WTC11 (cell line): ENCODE measurements around the gene PEAK1.

GRCh38 chr15:75542987-75543601, 36.0 kb downstream of the PTPN9 start:
- PRO-cap, result no peak

DNA sequence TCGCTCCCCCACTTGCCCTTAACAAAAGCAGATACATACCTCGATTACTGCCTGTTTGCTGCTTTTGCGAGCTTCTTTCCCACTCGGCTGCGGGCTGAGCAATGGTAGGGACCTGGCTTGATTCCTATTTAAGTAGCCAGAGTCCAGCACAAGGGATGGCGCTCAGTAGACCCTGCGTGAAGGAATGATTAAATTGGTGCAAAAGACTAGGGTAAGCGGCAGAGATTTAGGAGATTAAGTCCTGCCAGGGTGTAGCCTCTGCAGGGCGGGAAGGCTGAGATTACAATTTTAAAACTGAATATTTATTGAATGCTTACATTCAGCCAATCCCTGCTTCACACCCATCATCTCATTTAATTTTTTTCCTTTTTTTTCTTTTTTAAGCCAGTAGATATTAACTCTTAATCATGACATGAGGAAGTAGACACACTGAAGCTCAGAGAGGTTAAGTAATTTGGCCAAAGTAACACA, 710 bp upstream of the SNUPN start:
- PRO-cap, result unidirectional peak, minus-strand start at position 102 of the sequence

DNA sequence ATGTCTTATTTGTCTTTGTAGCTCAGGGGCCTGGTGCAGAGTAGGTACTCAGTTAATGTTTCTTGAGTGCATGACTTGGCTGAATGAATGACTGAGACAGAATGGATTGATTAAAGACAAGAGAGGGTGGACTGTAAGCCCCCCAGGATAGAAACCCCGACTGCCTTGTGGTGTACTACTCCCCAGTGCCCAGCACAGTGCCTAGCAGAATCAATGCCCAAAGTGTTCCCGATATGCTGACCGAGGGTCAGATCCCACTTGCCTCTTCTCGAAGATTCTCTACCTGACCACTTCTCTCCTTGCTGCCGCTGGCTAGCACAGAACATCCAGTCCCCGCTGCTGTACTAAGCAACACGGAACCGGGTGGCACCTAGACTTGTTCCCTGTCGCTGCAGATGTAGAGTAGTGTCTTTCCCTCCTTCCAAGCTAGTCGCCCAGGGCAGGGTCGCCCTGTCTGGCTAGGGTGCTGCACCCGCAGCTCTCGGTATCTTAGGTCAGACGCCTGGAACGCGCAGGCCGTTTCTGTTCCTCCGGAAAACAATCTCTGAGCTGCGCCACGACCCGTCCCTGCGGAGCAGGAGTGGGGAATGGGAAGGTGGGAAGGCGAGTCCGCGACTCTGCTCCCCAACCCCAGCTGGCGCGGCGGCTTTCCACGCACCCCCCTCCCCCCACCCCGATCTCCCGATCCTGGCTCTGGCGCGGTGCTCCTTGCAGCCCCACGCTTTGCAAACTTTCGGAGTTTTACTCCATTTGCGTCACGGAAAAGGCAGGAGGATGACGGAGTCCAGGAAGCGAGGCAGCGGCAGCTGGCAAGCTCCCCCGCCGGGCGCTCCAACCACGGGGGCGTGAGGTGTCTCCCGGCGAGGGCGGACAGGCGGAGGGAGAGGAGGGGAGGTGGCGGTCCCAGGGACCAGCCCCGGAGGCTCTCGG, 756 bp upstream of the SNX33 start:
- PRO-cap, result no peak

DNA sequence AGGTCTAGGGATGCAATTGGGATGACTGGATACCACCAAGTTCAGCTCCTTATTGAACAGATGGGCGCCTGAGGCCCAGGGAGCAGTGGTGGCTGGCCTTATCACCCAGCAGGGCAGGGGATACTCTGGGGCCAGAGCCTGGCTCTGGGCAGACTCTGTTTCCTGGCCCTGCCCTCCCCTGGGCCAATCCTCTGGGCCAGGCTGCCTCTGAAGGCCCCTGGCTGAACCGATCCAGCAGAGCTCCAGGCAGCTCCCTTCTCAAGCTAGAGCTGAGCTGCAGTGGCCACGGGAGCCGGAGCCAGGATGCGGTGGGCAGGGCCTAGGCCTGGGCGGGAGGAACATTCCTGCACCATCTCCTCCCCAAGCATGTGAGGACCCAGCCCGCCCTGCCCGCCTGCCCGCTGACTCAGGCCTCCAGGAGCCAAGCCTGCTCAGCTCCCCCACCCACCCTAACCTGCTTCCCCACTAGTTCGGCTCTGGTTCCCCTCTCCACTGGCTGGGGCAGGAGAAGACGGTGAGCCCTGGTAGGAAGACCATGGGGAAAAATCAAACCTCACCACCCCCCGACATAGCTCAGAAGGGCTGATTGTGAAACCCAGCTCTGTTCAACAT, 13.3 kb downstream of the SNX33 start:
- PRO-cap, result unidirectional peak, minus-strand start at position 281 of the sequence

DNA sequence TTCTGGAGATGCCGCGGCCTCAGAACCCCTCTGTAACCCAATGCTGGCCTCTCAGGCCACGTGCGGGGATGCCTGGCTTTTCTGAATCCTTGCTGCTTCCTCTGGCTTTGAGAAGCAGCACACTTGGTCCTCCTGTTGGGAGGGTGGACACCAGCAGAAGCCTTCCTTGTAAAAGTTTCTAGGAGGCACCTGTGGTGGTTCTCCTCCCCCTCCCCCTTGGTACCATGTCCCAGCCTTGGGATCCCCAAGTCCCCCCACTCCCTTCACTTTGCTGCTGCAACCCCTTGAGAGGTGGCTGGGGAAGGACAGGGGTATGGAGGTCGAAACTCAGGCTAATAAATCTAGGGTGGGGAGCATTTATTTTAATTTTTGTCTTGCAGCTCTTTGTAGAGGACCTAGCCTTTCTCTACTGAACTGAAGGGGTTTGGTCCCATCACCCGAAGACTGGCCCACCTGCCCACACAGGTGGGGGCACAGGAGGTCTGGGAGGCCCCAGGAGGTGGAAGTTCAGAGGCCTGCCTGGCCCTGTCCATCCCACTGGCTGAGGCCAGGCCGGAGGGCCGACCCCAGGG, 26.4 kb downstream of the SNX33 start:
- PRO-cap, result no peak

GRCh38 chr15:76177709-76178233, 118.0 kb downstream of the TMEM266 start:
- PRO-cap, result no peak

DNA sequence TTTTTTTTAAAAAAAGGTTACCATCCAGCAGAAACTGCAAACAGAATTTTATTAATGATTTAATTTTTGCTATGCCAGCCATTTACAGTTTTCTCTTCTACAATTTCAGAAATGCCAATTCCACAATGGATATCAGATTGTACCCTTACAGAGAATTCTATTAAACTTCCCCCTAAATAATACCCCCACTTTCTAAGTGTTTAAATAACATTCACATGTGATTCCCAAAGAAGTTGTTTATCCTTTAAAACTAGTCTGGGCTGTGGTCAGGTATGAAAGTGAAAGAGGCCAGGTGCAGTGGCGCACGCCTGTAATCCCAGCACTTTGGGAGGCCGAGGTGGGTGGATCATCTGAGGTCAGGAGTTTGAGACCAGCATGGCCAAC, 2.7 kb downstream of the SCAPER start:
- PRO-cap, result no peak

- PRO-cap, result no peak
Measured at GRCh38 chr15:77042480-77042725, 28.5 kb downstream of the TSPAN3 start.

- PRO-cap, result no peak
Measured at GRCh38 chr15:77158103-77159075, 87.5 kb upstream of the TSPAN3 start.

- PRO-cap, result no peak
Measured at GRCh38 chr15:77181056-77181941, 110.4 kb upstream of the TSPAN3 start.

GRCh38 chr15:77267284-77268077, 152.4 kb downstream of the PEAK1 start:
- PRO-cap, result no peak

GRCh38 chr15:77388368-77389471, 31.2 kb downstream of the PEAK1 start:
- PRO-cap, result no peak

DNA sequence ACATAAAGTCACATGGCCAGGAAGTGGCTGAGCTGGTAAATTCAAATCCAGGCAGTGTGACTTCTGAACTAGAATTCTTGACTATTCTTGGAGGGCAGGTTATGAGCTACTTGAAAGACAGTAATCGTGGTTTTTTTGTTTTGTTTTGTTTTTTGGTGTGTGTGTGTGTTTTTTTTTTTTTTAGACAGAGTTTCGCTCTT, 10.1 kb downstream of the PEAK1 start:
- PRO-cap, result no peak

DNA sequence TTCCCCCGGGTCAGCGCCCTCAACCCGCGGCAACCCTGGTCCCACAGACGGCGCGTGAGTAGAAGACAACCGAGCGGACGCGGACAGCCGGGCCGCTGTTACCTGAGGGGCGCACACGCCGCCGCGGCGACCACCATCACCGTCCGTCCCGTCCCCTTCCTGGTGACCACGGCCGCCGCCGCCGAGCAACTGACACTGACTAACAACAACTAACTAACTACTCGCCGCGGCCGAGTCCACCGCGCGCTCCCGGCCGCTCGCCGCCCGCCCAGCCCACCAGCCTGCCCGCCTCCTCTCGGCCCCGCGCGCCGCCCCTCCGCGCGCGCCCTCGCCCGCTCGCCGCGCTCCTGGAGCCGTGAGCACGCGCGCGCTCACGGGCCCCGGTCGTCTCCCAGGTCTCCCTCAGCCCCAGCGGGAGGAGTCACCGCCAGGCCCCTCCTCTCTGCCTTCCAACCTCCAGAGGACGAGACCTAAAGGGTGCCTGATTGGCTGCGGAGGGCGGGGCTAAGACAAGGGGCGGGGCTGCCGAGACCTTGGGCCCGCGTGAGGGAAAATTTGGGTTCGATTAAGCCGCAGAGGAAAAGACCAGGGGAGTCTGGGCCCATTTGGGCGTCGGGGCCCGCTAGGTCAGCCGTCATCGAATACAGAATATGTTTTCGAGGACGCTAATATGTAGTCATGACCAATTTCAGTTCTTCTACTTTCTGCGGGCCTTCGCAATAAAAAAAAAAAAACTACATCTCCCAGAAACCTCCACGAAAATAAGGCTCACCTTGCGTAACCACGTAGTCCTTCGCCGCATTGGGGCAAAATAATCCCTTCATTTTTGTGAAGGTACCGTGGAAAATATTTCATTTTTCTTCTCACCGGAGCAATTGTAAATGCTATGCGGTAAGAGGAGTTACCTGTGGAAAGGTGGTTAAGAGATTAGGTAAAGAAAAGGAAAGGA, at the start of gene PEAK1:
TSS of gene PEAK1 (minus strand) at position 201 of the 949 bp plus-strand sequence.
- PRO-cap, result bidirectional peak, plus-strand start at position 564 of the sequence, minus-strand start at position 191 of the sequence

DNA sequence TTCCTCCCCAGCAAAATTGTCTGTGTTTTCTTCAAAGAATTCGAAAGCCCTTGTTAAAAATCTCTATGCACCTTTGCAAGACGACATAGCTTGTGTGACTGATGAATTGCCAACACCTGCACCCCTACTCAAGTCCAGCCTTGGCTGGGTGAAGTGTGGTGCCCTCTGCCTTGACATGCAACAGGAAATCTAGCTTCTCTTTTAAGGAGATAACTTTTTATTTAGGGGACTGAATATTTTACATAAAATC, 642 bp downstream of the HMG20A start:
- PRO-cap, result no peak

GRCh38 chr15:77548410-77548698, 84.4 kb downstream of the LINGO1 start:
- PRO-cap, result no peak

- PRO-cap, result no peak
Measured at GRCh38 chr15:77755660-77756114, 123.0 kb upstream of the LINGO1 start.

DNA sequence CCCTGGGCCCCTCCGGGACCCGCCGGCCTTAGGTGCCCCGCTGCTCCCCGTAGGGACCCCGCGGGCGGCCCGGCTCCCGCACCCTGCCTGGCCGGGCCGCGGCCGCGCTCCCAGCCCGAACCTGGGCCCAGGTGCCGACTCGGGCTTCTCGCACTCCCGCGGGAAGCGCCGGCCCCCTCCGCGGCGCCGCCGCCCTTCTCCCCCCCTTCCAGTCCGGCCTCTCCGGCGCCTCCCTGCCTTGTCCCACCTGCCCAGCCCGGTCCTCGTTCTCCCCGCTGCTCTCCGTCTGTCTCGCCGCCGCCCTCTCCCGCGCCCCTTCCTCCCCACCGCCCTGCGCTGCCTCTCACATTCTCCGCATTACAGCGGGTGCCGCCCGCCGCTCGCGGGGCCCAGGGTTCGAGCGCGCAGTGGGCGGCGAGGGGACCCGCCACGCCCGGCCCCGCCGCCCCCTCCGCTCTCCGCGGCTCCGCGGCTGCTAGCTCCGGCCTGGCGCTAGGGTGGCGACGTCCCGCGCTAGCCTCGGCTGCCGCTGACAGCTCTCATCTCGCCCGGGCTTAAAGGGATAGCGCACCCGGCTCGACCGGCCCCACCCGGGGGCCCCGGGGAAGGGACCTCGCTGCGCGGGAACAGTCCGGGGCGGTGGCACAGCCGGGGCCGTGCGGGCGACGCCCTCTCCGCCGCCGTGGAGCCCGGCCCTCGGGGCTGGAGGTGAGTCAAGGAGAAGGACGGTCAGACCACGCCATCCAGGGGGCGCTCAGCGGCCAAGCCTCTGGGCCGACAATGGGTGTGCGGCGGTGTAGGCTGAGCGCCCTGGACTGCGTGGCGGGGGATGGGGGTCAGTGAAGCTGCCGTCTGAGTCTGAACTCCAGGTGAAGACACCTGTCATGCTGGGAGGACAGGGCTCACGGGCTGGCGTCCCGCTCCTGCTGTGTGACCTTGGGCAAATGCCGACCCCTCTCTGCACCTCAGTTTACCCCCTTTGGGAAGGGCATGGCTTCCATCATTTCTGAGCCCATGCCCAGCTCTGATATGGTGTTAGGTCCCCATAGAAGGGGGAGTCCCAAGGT, 187.3 kb upstream of the LINGO1 start:
- PRO-cap, result no peak

DNA sequence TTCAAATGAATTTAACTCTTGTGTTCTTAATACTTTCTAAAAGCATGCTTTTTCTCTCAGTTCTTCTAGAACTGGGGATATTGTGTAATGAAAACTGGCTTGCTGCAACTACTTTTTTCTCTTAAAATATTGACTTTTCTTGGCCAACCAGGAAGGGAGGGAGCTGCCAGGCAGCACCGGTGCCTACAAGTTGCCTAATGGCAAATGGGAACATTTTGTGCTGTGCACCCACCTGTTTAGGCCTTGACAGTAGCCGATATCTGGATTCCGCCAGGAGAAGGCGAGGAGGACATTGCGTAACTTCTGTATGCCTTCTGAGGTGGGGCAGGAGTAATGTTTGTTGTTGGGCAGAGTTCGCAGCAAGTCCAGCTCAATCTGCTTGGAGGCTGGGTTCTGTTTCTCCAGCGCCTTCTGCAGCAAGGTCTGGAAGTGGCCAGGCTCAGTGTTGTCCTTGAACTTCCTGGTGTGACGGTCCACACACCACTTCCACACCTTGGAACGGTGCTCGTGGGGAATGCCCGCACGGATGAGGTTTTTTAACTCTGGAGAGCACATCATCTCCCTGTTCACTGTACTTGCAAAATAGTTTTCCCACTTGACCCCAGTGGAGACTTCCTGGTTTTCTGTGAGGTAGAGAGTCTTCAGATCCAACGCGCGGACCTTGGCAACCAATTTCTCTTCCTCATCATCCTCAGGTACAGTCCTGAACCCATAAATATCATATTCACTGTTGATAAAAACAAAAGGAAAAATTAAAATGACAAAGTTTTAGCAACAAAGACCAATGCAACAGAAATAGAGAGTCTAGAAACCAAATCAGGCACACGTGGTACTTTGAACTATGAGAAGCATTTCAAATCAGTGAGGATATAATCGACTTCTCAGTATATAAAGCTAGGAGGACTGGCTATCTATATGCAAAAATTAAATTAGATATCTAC, 64.7 kb downstream of the TBC1D2B start:
- PRO-cap, result no peak

DNA sequence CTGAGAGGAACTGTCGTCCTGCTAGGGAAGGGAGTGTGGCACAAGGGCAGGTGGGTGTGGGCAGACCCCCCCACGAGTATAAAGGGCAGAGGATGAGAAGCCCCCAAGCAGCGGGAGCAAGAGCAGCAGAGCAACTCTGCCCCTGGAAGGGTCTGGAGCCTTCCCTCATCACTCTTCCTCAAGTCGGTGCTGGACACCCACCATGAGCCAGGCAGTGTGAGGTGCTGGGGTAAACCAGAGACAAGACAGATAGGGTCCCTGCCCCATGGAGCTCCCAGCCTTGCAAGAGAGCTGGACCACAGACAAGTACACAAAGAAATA, 39.6 kb downstream of the TBC1D2B start:
- PRO-cap, result unidirectional peak, plus-strand start at position 128 of the sequence